ENCODE measurements around a stretch of chr11.

DNA sequence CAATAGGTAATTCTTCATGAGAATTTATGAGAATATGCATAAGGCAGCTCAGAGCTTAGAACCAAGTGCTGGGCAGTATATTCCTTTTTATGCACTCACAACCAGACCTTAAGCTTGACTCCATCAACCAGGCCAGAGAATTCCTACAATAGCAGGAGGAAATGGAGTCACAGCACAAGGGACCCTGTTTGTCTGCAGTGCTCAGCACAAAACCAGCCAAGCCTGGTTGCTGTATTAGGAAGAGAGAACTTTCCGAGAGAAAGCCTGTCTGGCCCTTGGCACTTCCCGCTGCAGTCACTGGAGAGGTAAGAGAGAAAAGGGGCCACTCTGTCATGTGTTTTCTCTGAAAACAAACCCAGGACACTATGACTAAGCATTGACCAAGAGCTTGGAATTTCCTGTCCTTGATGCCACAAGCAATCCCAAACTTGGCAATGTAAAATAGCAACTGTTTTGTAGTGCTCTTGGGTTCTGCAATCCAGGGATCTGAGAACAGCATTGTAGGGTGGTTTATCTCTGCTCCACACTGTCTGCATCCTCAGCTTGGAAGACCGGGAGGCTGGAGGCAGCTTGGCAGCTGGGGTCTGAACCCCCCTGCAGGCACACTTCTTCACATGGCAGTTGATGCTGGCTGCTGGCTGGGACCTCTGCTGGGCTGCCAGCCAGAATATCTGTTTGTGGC lies 537.0 kb upstream of the B3GAT1 start:
- PRO-cap = unidirectional peak, minus-strand start at position 290 of the sequence

Data from parotid gland (tissue), 1 donor.